HCT116 (cell line): ENCODE measurements around the gene TMEM176A.

DNA sequence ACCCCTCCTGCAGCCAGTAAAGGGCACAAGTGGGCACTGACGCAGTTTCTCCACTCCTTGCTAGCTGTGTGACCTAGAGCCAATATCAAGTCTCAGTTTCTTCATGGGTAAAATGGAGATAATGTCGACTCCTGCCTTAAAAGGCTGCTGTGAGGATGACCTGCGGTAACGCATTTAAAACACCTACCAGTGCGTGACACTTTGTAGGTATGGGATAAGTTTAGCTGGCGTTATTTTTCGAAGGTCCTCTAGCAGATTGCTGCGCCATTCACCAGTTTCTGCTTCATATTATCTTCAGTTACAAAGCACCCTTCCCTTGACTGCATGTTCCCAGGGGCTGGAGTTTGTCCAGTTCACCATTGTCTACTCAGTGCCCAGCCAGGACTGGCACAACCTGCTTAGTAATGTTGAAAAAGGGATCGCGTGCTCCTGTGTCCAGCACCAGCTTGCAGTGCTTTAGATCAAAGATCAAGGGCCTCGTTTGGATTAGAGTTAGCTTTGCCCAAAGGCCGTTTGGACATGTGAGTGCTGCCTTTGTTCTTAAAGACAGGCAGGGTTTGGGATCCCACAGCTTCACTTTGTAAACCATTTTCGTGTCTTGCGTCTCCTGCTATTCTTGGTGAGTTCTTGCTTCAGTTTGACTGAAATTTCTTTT is 773 bp downstream of the ATP6V0E2 start:
- RRBS, result no CpG with 5 or more reads among the region's 14 CpGs

GRCh38 chr7:149882684-149883239 is 9.0 kb downstream of the ATP6V0E2 start:
- RRBS, result no CpG with 5 or more reads among the region's 8 CpGs

- RRBS, result no CpG with 5 or more reads among the region's 4 CpGs
Observed at GRCh38 chr7:150010007-150010376, 136.2 kb downstream of the ATP6V0E2 start.

- RRBS, result no CpG with 5 or more reads among the region's 3 CpGs
Observed at GRCh38 chr7:150320861-150321446, 2.2 kb upstream of the LRRC61 start.

GRCh38 chr7:150410181-150411320 is 5.1 kb downstream of the ENSG00000284691 start:
- RRBS, result no CpG with 5 or more reads among the region's 16 CpGs

DNA sequence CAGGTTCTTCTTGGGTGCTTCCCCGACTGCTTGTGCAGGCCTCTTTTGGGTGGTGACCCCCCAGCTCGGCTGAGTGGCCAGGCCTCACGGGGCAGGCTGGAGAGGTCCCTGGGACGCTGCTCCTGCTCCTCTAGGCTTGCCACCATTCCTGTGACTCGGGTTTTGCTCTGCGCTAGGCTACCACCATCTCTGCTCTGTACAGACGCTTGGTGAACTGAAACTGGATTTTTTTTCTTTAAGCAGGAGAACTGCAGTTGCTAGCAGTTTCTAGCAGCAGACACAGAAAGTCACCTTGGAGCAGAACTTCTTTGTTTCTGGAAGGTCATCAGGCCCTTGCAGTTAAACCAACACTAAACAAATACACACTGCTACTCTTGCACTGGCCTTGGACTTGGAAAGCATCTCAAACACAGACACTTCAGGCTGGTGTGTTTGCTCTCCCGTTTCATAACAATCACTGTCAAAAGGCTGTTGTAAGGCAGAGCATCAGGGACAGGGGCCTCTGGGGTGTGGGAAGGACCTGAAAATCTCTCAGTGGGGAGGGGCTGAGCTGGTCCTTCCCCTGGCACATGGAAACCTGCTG is 9.8 kb downstream of the ENSG00000284691 start:
- RRBS, result no CpG with 5 or more reads among the region's 8 CpGs

GRCh38 chr7:150421044-150421400 is 15.5 kb downstream of the ENSG00000284691 start:
- RRBS, result no CpG with 5 or more reads among the region's 17 CpGs

- RRBS, result no CpG with 5 or more reads among the region's 25 CpGs
Observed at GRCh38 chr7:150448359-150449271, 1.8 kb upstream of the GIMAP8 start.

GRCh38 chr7:150451859-150452589 is 1.6 kb downstream of the GIMAP8 start:
- RRBS, result no CpG with 5 or more reads among the region's 8 CpGs

- RRBS, result no CpG with 5 or more reads among the region's 1 CpG
Observed at GRCh38 chr7:150516446-150516900, 1.8 kb downstream of the GIMAP7 start.

DNA sequence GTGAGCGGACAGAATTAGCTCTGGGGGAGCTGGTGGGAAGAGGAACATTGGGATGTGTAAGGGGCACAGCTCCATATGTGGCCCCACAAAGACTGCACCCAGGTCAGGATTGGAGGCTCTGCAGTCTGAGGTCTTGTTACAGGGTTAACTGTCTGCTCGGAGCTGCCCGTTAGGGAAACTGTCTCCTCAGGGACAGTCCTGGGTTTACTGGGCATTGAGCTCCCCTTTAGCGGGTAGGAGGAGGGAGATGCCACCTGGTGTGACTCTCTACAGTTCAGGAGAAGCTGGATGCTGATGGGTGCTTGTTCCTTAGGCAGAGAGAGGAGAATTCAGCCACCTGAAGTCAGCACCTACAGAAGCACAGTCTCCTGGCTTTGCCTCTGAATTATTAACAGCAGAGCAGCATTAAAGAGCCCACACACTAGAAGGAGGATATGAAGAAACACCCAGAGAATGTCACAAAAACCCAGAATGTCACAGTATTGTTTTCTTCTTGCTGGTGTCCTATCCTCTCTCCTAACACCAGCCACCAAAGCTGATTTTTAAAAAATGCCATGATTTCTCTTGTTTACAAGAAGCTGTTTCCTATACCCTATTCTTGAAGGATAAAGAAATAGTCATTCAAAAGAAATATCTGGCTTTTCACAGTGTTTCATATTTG is 672 bp downstream of the GIMAP4 start:
- RRBS, result no CpG with 5 or more reads among the region's 4 CpGs

DNA sequence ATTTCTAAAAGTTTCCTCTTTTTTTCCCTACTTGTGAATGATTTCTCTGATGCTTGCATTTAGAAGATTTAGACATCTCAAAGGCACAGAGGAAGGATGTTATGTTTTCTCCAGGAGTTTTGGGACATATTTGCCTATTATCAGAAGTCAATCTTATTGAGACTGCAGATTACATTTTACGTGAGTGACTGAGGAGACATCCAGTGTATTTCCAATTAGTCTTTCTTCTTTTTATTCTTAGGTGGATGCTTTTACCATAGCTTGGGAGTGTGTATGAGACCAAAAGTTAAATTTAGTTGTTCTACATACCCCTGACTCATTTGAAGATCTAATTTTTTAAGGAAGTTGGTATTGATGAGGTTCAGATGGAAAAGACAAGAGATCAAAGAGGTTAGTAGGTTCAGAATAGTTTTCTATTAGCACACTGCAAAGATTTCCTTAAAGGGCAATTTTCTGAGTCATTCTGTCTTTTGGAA is 12.4 kb downstream of the GIMAP6 start:
- RRBS, result no CpG with 5 or more reads among the region's 1 CpG

DNA sequence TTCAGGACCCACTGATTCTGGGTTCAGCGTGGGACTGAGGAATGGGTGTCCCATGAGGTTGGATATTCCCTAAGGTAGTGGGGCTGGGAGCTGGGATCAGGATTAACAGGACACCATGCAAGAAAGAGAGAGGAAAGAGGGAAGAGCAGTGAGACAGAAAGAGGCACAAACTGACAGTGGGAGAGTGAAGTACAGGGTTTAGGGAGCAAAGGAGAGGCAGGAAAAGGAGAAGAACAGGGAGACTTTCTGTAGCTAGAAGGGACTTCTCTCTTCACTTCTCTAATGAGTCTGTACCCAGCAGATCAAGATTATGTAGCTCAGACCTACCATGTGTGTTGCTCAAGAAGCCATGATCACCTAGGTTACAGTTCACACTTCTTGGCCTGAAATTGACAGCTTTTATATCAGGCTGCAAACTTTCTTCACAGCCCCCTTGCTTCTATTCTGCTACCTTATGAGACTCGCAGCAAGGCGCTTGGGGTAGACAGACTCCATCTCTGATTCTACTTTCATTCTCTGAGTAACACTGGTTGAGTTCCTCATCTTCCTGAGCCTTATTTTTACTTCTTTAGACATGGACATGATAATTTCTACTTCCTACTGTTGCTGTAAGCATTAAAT is 19.7 kb upstream of the GIMAP2 start:
- RRBS, result no CpG with 5 or more reads among the region's 3 CpGs

DNA sequence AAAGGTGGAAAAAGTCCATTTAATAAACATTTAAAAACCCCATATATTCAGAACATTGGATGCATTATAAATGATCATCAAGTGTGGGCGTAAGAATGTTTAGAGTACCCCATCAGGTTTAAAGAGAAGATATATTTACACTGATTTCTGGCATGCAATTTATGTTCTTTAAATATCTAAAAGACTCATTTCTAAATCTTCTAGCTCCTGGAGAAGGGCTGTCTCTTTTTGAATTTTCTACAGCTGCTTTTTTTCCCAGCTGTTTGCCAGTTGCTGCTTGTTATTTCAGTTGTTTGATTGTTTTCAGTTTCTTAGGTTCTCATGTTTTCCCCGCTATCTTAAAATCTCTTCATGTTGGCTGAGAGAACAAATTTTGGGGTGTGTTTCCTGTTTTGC is 8.9 kb upstream of the GIMAP2 start:
- RRBS, result no CpG with 5 or more reads among the region's 2 CpGs

DNA sequence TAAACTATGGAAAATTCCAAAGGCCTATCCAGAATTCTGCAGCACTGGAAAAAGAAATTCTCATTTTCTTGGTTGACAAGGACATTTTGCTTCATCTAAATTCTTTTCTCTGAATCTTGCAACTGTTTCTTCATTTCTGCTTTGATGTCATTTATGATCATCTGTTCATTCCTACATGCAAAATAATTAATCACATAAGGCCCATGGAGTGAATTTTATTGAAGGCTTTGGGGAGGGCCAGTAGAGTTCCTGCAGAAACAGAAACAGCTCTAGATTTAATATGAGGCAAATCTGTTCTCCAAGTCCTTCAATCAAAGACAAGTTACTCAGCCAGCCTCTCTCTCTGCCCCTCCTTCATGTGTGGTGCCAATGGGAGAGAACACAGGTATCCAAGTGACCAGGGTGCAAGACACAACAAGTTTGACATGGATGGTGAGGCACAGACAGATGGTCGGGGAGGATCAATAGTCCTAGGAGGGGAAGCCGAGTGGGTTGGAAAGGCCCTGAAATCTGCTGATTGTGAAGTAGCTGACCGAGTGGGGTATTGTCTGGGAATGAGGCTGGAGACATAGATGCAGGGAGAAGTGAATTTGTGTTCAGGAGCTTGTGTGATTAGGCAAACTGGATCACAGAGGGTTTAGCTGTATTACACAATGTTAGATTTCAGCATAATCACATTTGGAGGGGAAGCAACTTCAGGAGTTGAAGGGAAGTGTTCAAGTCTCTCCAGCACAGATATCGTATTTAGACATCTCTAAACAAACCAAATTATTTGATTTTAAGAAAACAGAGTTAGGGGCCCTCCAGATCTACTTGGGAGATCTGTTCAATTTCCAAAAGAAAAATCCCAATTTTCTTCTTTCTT is 1.4 kb downstream of the GIMAP1 start:
- RRBS, result no CpG with 5 or more reads among the region's 4 CpGs

DNA sequence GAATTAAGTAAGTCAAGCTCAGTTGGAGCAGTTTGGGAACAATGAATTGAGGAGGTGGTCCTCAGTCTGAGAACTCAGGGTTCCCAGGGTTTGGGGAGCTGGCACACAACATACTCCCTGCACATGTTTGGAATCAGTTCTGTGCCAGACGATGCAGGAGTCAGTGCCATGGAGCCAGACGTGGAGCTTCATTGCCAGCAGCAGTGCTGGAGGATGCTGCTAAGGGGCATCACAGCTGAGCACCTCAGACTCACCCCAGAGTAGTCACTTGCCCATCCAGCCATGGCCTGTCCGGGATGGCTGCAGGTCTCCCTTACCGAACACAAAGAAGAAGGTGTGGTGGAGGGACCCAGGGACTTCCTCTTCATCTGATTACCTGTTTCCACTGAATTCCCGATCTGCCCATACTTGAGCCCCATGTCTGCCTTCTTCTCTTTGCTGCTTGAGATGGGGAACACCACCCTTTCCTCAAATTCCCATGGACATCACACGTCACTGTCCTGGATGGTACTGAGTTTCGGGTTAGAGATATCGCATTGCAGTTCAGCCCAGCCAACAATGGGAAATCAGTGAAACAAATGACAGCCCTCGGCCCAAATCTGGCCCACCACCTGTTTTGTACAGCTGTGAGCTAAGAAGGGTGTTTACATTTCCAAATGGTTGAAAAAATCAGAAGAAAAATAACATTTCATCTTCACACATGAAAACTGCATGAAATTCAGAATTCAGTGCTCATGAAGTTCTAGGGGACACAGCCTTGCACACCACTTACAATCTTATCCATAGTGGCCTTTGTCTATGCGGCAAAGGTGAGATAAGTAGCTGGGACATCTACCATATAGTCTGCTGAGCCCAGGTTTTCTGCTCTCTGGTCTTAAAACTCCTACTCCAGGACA is 8.1 kb downstream of the GIMAP5 start:
- RRBS, result no CpG with 5 or more reads among the region's 10 CpGs

DNA sequence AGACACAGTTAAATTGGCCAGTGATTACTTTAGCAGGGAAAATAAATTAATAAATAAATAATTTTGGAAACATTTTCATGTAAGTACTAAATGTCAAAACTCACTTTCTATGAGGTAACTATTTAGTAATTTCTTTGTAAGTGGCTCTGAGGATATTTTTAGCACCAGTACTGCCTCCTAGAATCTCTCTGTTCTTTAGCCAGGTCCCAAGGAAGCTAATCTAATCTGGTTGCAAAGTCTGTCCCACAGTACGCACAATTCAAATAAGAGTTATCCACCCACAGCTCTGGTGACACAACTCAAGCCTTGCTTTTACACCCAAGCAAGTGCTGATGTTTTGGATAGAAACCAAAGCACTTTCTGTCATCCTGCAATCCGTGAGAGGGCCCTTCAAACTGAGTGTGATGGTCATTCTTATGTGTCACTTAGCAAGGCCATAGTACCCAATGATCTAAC is 14.4 kb downstream of the GIMAP5 start:
- RRBS, result no CpG with 5 or more reads among the region's 2 CpGs

GRCh38 chr7:150800256-150801127 is at the start of gene TMEM176A:
Gene TMEM176A (plus strand): TSS chr7:150800769.
- RRBS, result 94% methylated on average over 11 of the region's 89 CpGs

DNA sequence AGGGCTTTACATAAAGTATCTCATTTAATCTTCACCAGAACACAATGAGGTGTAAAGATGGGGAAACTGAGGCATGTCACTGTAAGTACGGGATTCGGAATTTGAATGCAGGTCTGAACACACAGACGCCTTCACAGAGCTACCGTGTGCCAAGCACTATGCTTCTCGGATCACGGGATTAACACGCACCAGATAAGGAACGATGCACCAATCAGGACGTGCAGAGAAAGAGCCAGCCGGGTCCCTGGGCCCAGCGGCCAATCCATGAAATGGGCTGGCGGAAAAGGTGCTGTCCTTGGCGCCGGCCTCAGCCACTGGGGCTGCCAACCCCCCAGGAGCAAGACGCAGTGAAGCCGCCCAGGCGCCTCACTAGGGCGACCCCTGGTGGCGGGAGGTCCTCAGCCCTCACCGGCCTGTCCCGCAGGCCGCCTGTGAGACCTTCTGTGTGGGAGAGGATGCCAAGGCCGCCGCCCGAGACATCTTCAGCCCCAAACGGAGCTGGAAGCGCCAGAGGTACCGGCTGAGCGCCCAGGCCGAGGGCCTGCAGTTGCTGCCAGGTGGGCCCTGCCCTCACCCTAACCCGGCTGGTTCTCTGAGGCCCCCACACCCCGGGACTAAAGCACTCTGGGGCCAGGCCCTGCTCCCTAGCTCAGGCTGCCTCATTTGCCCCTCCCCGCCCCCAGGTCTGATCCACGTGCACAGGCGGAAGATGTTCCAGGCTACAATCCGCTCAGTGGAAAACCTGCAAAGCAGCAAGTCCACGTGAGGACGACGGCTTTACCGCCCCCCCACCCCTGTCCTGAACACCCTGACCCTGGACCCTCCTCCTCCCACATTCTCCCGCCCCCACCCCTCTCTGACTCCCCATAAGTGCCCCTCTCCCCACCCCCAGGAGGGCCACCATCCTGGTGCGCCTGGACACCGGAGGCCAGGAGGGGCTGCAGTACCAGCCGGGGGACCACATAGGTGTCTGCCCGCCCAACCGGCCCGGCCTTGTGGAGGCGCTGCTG is 15.5 kb downstream of the ATG9B start:
- RRBS, result 3% methylated on average over 16 of the region's 48 CpGs

- RRBS, result no CpG with 5 or more reads among the region's 8 CpGs
Observed at GRCh38 chr7:151058611-151059023, 772 bp upstream of the SLC4A2 start.